Measurements from ENCODE around the genes TMPRSS9 and ZNF555.

- PRO-cap, result no peak
- RAMPAGE, long total RNA, 2 experiments, result no peak in any of the 2 experiments
Measured at GRCh38 chr19:2260165-2260640, 4.0 kb upstream of the JSRP1 start.

DNA sequence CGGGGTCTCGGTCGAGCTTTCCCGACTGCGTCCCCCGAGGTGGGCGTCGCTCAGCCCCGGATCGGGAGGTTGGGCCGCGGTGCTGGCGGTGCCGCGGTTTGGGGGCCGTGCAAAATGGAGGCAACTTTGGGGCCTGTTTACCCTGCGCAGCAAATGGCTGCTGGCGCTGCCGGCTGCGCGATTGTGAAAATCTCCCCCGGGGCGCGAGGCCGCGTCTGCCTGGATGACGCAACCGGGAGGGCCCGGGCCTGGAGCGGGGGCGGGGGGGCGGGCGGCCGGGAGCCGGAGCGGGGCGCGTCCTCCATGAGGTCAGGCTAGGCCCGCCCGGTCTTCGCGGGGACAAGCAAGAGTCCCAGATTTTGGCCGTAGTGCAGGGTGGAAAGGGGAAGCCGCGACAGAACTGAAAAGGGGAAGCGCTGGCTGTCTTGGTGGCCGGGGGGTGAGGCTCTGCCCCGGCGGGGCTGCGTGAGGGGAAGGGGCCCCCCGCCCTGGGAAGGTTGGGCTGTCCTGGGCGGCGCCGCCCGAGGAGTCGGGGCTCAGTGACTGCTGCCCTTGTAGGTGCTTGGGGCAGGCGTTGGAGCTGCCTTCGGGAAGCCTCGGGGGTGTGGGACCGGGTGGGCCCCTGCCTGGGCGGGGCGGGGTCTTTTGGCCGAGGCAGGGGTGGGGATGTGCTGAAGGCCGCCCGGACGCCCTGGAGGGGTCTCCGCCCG is 11.2 kb downstream of the PEAK3 start:
- PRO-cap, result bidirectional peak, plus-strand start at position 368 of the sequence, minus-strand start at position 183 of the sequence
- RAMPAGE, long total RNA, 2 experiments, result no peak in any of the 2 experiments

DNA sequence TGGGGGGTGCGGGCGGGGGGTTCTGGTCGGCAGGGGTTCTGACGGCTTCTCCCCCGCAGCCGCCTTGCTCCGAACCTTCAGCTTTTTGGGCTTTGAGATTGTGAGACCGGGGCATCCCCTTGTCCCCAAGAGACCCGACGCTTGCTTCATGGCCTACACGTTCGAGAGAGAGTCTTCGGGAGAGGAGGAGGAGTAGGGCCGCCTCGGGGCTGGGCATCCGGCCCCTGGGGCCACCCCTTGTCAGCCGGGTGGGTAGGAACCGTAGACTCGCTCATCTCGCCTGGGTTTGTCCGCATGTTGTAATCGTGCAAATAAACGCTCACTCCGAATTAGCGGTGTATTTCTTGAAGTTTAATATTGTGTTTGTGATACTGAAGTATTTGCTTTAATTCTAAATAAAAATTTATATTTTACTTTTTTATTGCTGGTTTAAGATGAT is 9.0 kb downstream of the PEAK3 start:
- PRO-cap, result no peak
- RAMPAGE, long total RNA, 2 experiments, result no peak in any of the 2 experiments

- PRO-cap, result no peak
- RAMPAGE, long total RNA, 2 experiments, result no peak in any of the 2 experiments
Measured at GRCh38 chr19:2360074-2360414, at the start of gene TMPRSS9. Gene TMPRSS9, plus strand, starts transcription at chr19:2360265.

DNA sequence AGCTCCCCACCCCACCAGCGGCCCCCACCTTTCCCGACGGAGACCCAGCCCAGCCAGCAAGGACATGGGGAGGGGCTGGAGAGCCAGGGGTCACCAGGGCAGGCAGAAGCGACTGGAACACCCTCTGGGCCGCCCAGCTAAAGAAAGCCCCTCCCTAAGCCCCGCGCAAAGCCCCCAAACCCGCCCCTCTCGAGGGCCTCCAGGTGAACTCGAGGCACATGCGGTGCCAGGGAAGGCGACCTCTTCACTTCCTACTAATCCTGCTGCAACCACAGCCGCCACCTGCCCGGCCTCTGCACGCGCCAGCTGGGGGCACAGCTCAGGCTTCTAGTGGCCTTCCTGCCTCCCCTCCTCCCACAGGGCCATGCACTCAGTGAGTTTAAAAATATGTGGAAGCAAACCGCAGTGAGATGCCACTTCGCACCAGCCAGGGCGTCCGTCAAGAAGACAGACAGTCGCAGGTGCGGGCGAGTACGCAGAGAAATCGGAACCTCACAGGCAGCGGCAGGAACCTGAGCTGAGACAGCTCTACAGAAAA is 10.5 kb downstream of the LMNB2 start:
- PRO-cap, result no peak
- RAMPAGE, long total RNA, 2 experiments, result no peak in any of the 2 experiments

- PRO-cap, result no peak
- RAMPAGE, long total RNA, 2 experiments, result no peak in any of the 2 experiments
Measured at GRCh38 chr19:2461769-2462785, 5.3 kb upstream of the LMNB2 start.

DNA sequence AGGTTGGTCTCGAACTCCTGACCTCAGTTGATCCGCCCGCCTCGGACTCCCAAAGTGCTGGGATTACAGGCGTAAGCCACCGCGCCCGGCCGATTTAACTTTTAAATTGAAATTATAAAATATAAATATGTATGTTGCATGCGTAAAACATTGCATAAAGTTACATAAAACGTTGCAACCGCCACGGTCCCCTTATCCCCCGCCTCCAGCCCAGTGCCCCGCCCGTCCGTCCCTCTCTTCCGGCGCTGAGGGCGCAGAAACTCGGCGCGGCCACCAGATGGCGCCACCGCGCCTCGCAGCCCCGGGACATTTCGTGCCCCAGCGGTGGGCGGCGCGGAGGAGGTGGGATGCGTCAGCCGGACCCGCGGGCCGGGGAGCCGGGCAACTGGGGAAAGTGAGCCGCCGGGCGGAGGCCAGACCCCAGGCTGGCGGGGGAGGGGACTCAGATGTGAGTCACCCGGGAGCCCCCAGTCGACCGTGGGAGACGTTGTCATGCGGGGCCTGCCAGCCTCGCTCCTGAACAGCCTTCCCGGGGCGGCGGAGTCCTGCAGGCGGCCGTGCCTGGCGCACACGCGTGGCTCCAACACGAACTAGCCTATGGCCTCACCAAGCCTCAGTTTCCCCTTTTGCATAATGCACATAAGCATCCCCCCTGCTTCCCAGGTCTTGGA is 1.3 kb upstream of the GADD45B start:
- PRO-cap, result unidirectional peak, plus-strand start at position 470 of the sequence
- RAMPAGE, long total RNA, 2 experiments, result no peak in any of the 2 experiments

DNA sequence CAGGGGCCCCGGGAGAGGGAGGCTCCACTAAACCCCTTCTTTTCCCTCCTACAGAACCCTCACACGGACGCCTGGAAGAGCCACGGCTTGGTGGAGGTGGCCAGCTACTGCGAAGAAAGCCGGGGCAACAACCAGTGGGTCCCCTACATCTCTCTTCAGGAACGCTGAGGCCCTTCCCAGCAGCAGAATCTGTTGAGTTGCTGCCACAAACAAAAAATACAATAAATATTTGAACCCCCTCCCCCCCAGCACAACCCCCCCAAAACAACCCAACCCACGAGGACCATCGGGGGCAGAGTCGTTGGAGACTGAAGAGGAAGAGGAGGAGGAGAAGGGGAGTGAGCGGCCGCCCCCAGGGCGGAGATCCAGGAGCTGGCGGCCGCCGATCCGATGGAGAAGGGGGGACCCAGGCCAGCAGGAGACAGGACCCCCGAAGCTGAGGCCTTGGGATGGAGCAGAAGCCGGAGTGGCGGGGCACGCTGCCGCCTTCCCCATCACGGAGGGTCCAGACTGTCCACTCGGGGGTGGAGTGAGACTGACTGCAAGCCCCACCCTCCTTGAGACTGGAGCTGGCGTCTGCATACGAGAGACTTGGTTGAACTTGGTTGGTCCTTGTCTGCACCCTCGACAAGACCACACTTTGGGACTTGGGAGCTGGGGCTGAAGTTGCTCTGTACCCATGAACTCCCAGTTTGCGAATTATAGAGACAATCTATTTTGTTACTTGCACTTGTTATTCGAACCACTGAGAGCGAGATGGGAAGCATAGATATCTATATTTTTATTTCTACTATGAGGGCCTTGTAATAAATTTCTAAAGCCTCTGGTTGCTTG is 1.7 kb downstream of the GADD45B start:
- PRO-cap, result bidirectional peak, plus-strand start at position 53 of the sequence, minus-strand start outside the sequence; bidirectional peak, plus-strand start at position 630 of the sequence, minus-strand start at position 512 of the sequence
- RAMPAGE, long total RNA, 2 experiments, result start-site peak on the plus strand in 2 of 2 experiments, centred at positions 438 to 443 of the sequence, 1,382 to 1,819 reads per replicate

DNA sequence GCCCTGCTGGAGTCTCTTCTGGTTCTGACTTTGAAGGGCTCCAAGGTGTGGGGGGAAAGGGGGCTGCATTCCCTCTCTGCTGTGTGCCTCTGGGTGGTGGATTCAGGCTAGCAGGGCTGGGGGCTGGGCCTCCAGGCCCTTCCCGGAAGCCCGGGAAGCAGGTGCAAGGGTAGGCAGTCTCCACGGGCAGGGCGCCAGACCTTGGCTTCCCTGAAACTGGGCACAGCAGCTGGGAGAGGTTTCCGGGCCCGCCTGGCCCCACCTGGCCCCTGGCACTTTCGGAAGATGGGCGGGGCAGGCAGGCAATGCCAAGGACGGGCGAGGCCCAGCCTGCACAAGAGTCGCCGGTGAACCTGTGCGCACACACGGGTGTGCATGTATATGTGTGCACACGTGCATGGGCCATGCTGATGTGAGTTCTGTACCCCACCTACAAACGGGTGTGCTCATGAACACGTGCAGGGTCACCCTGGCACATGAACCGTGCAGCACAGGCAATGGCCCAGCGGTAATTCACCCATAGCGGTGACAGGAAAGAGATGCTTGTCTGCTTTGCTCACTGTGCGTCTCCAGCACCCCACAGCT is 15.2 kb downstream of the GADD45B start:
- PRO-cap, result no peak
- RAMPAGE, long total RNA, 2 experiments, result no peak in any of the 2 experiments

DNA sequence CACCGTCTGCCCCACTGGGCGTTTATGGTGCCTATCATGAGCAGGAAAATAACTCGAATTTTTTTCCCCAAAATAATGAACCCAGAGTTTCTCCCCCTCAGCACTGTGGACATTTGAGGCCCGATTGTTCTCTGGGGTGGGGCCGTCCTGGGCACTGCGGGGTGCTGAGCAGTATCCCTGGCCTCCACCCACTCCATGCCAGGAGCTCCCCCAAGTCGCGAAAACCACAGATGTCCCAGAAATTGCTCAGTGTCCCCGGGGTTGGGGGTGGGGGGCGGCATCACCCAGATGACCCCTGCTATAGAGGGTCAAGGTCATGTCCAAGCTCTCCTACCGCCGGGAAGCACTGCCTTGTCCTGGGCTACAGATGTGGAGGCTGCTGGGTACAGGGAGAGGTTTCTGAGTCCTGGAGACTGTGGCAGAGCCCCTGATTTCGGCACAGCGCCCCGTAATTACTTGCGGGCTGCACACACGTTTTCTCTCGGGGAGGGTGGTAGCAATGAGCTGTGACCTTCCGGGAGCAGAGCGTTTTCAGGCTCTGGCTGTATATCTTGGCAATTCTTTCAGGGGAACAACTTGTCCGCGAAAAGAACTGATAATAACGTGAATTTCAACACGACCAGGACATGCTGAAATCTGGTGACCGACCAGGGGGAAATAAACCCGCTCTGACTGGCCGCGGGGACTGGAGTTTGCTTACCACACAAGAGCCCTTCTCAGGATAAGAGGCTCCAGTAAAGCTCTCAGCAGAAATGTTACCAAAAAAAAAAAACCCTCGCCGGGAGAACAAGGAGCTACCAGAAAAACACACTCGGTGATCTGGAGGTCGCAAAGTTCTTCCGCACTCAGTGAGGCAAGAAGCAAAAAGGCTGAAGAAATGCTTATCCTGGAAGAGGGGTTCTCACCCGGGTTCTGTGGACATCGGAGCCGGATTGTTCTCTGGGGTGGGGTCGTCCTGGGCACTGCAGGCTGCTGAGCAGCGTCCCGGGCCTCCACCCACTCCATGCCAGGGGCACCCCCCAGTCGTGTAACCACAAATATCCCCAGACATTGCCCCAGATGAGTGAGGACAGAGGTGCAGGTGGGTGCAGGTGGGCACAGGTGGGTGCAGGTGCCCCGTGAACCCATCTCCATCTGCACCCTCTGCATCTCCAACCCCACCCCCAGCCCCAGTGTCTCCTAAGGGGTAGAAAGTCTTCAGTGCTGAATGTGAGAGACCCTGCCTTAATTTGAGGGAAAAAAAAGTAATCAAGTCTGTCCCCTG is 67.9 kb downstream of the GNG7 start:
- PRO-cap, result bidirectional peak, plus-strand start at position 622 of the sequence, minus-strand start at position 454 of the sequence; bidirectional peak, plus-strand start at position 660 of the sequence, minus-strand start at position 698 of the sequence
- RAMPAGE, long total RNA, 2 experiments, result no peak in any of the 2 experiments

DNA sequence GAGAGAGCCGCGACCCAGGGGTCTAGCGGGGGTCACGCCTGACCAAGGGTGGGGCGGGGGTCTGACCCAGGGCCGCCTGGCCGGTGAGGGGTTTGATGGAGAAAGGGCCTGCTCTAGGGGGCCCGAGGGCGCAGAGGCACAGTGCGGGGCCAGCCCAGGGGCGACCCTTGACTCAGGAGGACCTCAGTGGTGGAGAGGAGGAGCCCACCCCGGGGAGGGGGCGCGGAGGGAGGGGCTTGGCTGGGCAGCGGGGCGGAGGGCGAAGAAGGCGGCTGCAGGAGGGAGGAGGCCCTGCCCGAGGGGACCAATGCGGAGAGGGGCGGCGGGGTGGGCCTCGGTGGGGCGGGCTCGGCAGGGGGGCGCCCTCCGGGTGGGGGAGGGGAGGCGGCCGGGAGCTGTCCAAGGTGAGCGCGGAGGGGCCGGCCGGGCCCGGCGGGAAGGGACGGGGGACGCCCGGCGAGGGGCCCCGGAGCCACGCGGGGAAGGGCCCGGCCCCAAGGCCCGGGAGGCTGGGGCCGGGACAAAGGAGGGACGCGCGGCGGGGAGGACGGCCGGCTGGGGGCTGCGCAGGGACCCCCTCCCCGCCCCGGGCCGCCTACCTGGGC is 365 bp downstream of the DIRAS1 start:
- PRO-cap, result no peak
- RAMPAGE, long total RNA, 2 experiments, result no peak in any of the 2 experiments

DNA sequence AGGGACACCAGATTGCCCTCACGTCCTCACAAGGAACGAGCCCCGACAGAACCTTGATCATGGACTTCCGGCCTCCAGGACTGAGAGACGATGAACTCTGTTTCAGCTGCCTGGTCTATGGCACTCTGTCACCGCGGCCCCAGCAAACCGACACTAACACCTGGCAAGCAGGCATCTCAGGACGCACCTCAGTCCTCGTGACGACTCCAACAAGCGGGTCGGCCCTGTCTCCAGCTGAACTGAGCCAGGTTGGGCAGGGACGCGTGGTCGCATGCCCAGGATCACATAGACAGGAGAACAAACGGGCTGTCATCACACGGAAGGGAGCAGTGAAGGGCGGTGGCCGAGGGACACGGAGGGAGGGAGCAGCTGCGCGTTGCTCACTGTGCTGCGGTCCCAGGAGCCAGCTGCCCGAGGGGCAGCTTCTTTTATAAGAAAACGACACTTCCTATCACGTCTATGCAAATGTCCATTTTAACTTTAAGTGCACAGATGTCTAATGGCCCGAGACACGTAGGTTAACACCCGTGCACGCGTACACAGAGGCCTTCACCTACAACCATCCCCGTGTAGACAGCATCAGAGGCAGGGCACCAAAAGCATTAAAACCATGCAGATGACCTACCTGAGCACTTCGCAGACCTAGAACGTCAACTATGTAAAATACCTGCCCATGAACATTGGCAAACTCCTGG is 8.9 kb downstream of the SGTA start:
- PRO-cap, result bidirectional peak, plus-strand start at position 386 of the sequence, minus-strand start at position 241 of the sequence
- RAMPAGE, long total RNA, 2 experiments, result no peak in any of the 2 experiments

GRCh38 chr19:2782334-2783150 is 531 bp downstream of the SGTA start:
- PRO-cap, result no peak
- RAMPAGE, long total RNA, 2 experiments, result no peak in any of the 2 experiments

DNA sequence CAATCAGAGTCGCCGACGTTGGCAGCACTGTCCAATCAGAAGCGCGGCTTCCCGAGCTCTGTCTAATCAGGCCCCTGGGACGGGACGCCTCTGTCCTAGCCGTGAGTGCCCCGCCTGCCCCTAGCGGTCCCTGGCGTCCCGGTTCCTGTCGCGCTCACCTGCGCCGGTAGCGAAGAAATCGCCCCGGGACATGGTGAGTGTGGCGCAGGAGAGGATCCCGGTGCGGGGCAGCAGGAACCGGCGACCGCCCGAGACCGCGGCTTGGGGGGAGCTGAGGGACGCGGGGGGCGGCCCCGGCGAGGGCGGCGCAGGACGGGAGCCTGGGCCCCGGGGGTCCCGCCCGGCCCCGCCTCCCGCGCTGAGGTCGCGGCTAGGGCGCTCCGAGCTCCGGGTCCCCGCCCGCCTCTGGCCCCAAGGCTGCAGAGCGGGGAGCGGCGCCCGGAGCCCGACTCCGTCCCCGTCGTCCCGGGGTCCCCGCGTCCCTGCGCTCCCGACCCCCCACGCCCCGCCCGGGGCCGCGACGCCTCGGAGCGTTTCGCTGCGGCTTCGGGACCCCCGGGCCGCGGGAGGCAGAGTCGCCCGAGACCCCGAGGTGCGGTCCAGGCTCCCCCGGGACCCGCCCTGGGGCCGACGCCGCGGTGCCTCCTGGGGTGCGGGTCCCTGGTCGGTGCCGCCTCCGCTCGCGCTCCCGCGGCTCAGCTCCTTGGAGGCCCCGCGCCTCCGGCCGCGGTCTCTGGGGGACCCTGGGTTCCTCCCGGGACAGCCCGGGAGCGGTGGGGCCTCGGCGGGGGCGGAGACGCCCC is at the start of gene ZNF555:
TSS of gene ZNF555 (plus strand) at position 93 of the 803 bp plus-strand sequence.
- PRO-cap, result bidirectional peak, plus-strand start at position 93 of the sequence, minus-strand start outside the sequence; unidirectional peak, minus-strand start at position 623 of the sequence
- RAMPAGE, long total RNA, 2 experiments, result start-site peak on the plus strand in 1 of 2 experiments, centred at position 108 of the sequence, 159 reads per replicate

GRCh38 chr19:2842401-2842776 is 1.1 kb downstream of the ZNF555 start:
- PRO-cap, result no peak
- RAMPAGE, long total RNA, 2 experiments, result no peak in any of the 2 experiments

DNA sequence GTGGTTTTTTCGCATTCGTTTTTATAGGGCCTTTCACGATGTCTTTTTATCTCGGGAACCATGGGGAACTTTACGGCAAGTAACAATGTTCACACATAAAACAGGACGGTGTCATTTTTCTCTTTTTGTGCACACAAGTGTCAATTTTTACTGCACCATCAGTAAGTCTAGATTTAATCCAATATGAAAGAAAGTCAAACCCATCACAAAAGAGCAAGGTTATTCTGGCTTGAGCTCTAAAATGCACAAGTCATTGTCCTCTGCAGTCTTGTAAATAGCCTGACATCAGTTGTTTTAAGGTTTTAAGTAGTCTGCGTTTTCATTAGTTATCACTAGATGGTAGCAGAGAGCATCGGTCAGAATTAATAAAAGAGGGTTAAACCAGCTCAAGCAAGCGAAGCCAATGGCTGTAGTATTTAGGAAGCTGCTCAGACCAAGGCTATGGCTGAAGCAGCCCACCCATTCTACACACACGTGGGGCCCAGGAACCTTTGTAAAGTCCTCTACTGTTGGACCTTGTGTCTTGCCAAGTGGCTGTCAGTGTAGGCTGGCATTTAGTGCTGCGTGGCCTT is 13.4 kb upstream of the ZNF57 start:
- PRO-cap, result no peak
- RAMPAGE, long total RNA, 2 experiments, result no peak in any of the 2 experiments

DNA sequence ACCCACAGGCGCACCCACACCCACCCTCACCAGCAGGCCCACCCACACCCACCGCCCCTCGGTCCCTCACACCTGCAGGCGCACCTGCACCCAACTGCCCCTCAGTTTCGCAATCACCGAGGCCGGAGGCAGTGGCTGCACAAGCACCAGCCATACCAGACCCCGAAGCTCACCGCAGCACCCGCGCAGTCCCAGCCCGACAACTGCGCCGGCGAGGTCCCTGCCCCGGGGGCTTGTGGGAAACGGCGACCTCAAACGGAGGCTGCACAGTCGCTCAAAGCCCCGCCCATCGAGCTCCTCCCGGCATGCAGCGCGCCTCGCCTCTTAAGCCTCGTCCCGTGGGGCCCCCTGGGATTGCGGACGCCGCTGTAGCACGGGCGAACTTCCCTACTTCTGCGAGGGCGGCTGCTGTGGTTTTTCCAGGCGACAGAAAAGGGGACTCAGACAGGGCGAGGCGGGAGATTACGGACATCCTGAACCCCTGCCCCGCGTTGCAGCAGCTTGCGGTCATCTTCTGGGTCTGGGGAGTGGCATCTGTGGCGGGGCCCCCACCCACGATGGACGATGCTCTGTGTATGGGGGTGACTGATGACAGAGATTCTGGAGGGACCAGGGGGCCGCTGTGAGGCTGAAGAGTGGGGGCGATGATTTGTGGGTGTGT is 18.0 kb downstream of the ZNF77 start:
- PRO-cap, result no peak
- RAMPAGE, long total RNA, 2 experiments, result no peak in any of the 2 experiments

DNA sequence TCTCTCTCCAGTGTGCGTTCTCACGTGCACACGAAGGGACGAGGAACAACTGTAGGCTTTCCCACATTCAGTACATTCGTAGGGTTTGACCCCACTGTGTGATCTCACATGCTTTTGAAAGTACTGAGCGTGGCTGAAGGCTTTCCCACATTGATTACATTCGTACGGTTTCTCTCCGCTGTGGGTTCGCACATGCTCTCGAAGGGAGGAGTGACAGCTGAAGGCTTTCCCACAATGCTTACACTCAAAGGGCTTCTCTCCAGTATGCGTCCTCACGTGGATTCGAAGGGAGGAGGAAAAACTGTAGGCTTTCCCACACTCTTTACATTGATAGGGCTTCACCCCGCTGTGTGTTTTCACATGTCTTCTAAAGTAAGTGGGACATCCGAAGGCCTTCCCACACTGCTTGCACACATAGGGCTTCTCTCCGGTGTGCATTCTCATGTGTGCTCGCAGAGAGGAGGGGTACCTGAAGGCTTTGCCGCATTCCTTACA is 11.2 kb downstream of the ZNF77 start:
- PRO-cap, result no peak
- RAMPAGE, long total RNA, 2 experiments, result no peak in any of the 2 experiments

- PRO-cap, result bidirectional peak, plus-strand start at chr19:2971370, minus-strand start at chr19:2971221
- RAMPAGE, long total RNA, 2 experiments, result no peak in any of the 2 experiments
Measured at GRCh38 chr19:2971170-2971602, 6.2 kb upstream of the TLE6 start.

DNA sequence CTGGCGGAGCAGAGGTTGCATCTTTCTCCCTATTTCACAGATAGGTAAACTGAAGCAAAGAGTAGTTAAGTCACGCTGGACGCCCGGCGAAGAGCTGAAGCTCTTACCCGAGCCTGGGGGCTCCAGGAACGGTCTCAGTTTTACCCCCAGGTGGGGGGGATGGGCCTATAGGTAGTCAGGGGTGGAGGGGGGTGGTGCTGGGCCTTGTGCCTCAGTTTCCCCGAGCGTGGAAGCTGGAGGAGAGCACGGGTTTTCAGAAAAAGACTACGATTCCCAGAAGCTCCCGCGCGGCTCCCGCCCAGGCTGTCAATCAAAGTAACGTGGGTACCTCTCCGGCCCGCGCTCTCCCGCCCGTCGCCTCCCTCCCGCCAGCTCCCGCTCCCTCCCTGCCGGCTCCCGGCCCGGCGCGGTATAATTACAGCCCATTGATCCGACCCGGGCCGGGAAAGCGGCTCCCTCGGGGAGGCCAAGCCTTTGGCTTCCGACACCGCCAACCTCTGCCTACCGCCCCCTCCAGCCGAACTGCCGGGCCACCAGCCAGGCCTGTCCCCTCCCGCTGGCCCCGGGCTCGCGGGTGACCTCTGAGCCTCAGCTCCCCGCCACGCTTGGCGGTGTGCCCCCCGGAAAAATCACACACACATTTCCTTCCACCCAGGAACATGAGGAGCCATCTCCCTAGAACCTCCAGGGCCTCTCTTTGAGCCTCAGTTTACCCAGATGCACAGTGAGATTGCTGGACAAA is 7.1 kb upstream of the TLE2 start:
- PRO-cap, result unidirectional peak, plus-strand start at position 350 of the sequence; unidirectional peak, plus-strand start at position 425 of the sequence
- RAMPAGE, long total RNA, 2 experiments, result no peak in any of the 2 experiments